Rectum (tissue), 1 donor: ENCODE results near the genes FJX1 and PRR5L.

- PRO-cap = no peak
Observed at GRCh38 chr11:34935315-34936063, 19.1 kb downstream of the PDHX start.

- PRO-cap = no peak
Observed at GRCh38 chr11:35089731-35090049, 49.3 kb upstream of the CD44 start.

DNA sequence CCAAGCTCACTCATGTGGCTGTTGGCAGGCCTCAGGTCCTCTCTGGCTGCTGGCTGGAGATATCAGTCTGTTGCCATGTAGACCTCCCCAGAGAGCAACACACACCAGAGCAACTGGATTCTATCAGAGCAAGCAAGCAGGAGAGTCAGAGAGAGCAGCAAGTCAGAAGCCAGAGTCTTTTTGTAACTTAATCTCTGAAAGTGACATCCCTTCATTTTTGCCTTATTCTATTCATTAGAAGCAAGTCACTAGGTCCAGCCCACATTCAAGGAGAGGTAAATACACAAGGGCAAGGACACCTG lies 33.6 kb upstream of the CD44 start:
- PRO-cap = no peak

DNA sequence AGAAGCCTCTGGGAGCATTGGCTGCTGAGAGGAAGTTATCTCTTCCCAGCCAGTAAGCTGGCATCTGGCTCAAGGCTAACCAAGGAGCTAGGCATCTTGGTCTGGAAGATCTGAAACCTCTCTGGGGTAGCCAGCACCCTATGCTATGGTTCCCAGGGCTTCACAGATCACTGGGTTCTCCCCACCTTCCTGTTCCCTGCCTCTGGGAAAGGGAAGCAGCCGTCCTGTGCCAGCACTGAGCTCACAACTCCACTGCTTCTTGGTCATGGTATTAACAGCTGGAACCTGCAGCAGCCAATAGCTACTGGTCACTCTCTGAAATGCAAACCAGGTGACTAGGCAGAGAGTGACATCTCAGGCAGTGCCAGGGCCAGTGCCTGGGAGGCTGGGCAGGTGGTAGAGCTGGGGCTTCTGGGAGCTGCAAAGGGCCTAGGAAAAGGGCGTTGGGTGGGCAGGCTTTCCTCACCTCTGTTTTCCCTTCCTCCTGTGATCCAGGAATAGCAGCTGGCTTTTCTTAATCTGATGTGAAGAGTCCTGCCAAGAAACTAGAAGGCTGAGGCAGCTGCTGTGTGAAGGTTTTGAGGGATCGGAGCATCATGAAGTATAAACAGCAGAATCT lies 22.3 kb upstream of the CD44 start:
- PRO-cap = no peak

GRCh38 chr11:35146510-35147061 lies 7.6 kb downstream of the CD44 start:
- PRO-cap = no peak

DNA sequence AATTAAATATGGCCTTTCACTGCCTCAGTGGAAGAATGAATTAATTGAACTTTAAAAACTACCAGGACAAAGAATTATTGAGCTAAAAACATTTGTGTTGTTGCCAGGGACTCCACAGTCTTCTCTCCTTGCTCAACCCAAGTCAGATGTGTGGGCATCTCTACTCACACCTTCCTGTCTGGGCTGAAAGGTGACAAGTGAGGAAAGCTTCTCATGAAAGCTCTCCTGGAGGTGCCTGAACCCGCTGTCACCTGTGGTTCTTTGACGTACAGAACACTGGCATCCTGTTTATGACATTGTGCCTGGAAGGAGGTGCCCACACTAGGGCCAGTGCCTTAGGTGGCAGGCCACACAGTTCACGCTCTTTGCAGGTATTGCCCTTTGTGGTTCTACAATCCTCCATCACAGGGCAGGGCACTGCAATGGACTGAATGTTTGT lies 108.4 kb downstream of the CD44 start:
- PRO-cap = no peak

DNA sequence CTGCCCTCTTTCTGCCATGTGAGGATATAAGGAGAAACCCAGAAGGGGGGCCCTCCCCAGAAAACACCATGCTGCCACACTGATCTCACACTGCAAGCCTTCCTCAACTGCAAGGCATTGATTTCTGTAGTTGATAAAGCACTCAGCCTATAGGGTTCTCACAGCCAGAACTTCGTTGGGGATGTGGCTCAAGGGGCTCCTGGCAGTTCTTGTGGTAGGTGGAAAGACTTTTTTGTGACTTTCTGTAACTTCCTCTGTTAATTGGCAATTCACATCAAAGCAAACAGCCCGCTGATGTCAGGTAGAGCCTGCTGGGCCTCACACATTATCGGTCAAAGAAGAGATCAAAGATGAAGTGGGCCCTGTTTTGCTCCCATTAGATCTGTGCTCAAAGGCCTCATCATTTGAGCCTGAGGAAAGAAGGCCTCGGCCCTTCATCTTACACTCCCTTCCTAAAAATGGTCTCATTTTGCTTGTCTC lies 109.0 kb downstream of the CD44 start:
- PRO-cap = no peak

DNA sequence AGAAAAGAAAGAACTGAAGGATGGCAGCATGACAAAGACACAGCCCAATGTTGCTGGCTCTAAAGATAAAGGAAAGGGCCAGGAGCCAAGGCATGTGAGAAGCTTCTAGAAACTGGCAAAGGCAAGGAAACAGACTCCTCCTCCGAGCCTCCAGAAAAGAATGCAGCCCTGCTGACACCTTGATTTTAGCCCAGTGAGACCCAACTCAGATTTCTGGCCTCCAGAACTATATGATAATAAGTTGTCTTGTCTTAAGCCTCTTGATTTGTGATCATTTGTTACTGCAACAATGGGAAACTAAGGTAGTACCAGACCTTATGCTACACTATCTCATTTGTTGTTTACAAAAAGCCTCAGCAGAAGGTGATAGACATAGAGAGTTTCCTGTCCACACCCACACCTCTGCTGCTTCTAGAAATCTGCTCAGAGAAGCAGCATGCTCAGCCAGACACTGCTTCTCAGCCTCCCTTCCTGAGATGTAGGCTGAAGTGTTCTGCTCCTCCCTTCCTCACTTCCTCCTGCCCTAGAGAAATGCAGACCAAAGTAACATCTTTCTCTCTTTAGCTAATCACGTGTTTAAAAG lies 88.6 kb downstream of the SLC1A2 start:
- PRO-cap = no peak

DNA sequence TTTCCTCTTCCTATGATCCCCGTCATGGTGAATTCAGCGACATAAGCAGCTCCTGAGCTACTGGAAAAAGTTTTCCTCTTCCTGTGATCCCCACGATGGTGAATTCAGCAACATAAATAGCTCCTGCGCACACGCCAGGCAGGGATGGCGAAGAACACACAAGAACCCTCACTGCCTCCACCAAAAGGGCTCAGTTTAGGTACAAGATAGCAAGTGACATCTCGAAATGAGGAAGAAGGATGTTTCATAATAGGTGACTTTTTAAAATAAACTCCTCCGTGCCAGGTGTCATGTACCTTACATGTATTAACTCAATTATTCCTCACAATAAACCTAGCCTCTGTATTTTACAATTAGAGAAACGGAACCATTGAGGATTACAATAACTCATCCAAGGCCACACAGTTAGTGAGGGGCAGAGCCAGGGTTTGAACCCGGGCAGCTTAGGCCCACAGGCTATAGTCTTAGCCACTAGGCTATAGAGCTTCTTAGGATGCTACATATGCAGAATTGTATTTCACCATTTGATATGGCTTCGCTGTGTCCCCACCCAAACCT lies 892 bp upstream of the PAMR1 start:
- PRO-cap = no peak

GRCh38 chr11:35529993-35530570 lies 4.7 kb upstream of the PAMR1 start:
- PRO-cap = no peak

DNA sequence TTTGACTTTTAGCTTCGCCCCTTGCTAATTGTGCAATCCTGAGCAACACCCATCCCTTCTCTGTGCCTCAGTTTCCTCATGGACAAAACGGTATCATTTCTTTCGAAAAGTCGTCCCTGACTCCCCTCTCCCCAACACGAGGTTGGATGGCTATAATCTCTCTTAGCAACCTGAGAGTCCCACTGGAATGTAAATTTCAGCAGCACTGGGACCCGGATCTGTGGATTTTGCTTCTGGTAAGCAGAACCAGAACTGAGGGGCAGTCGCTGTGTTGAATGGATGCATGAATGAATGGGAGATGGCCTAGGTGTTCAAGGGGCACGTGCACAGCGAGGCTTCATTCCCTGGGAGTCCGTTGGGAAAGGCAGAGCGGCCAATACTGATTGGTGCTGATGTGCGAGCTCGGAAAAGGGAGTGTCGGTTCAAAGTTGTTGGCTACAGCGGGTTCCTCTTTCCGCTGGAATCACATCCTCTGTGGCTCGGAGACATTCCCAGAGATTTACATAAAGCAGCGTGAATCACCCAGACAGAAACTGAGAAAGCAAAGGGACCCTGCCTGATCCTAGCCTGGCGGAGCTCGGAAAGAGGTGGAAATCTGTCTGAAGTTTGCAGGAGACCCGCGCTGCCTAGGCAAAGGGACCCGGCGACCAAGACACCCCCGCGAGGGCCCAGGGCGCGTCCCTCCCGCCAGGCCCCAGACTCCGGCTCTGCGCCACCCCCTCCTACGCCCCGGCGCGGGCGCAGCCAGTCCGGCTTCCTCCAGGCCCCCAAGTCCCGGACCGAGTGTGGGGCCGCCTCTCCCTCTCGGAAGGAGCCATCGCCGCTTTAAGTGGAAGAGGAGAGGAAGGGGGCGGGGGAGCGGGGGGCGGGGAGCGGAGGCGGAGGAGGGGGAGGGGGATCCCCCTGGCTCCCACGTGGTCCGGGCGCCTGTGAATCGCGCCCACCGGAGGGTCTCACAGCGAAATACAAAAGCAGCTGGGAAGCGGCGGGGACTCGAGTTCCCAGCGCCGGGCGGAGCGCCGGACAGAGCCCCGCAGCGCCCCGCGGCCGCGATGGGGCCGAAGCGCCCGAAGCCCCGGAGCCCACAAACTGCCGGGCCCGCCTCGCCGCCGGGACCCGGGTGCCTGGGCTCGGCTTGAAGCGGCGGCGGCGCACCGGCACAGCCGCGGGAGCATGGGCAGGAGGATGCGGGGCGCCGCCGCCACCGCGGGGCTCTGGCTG lies at the start of gene FJX1:
TSS of gene FJX1 (plus strand) at position 997 of the 1,221 bp plus-strand sequence.
- PRO-cap = unidirectional peak, plus-strand start at position 529 of the sequence; bidirectional peak, plus-strand start at position 996 of the sequence, minus-strand start at position 773 of the sequence

DNA sequence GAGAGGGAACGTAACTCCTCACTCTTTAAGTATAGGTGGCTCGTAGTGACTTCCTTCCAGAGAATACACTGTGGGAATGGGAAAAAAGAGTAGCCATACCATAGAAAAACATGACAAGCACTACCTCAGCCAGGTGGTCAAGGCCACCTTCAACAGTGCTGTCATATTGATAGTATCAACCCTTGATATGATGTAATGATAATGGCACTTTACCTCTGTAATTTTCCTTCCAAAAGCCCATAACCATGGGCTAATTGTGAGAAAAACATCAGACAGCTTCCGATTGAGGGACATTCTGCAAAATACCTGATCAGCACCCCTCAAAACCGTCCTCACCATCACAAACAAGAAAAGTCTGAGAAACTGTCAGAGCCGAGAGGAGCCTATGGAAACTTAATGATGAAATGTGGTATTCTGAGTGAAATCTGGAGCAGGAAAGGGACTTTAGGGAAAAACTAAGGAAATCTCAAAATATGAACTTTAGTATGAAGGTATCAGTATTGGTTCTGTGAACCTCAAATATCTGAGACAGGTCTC lies 134.9 kb downstream of the TRIM44 start:
- PRO-cap = no peak

DNA sequence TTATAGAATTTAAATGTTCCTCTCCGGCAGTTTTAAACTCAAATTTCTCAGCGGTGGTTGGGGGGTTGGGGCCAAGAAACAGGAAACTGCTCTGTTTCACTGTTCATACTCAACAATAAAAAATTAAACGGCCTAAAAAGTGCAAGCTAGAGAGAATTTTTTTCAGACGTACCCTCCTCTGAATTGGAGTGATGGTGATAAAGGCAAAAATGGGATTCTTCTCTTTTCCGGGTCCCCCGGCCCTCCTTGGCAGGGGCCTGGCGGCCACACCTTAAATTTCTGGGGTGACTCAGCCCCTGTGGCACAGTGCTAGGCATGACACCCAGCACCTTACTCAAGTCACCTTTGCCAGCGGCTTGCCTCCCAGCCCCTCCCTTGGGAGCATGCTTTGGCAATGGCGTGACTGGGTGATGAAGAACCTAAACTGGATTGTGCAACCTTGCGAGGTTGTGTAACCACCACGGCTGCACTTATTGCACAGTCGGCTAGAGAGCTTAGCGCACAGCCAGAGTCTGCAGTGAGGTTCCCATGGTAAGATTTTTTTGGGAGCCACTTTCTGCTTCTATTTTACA lies 16.2 kb upstream of the LDLRAD3 start:
- PRO-cap = no peak

GRCh38 chr11:36091637-36091822 lies 147.7 kb downstream of the LDLRAD3 start:
- PRO-cap = unidirectional peak, minus-strand start at chr11:36091703

GRCh38 chr11:36148625-36149219 lies 140.5 kb downstream of the COMMD9 start:
- PRO-cap = no peak

- PRO-cap = no peak
Observed at GRCh38 chr11:36167058-36167500, 122.1 kb downstream of the COMMD9 start.

DNA sequence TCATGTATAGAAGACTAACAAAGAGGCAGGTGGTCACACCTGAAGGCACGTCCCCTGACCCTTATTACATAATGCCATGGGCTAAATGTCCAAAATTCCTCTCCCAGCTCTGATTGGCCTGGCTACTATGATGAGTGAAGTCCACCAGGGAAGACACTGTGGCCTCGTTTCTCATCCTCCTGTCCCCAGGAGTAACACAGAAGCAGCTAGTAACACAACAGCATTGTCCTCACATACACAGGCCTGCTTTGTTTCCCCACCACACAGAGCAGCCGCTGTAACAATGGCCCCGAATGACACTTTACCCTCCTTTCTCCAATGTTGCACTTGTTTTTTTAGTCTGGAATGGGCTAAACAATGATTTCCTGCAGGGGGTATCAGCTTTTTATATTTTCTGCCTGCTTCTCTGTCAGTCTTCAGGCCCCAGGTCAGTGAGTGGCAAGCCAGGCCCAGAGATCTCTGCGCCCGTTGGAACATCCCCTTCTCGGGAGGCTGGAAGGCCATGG lies at the start of gene PRR5L:
TSS of gene PRR5L (plus strand) at position 412 of the 506 bp plus-strand sequence.
- PRO-cap = no peak

DNA sequence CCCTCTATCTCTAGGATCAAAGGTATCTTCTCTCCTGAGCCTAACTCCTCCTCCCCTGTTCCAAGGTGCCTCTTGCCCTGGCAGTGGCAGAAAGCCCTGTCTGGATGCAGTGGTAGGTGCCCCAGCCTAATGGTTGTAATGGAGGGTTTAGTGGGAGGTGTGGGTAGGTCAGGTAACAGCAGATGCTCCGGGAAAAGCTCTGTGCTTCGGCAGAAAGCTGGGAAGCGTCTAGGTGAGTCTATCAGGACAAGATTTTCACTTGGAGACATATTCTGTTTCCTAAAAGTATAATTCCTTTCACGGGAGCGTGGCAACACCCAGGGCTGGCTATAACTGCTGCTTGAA lies 49.5 kb downstream of the PRR5L start:
- PRO-cap = unidirectional peak, plus-strand start at position 89 of the sequence

DNA sequence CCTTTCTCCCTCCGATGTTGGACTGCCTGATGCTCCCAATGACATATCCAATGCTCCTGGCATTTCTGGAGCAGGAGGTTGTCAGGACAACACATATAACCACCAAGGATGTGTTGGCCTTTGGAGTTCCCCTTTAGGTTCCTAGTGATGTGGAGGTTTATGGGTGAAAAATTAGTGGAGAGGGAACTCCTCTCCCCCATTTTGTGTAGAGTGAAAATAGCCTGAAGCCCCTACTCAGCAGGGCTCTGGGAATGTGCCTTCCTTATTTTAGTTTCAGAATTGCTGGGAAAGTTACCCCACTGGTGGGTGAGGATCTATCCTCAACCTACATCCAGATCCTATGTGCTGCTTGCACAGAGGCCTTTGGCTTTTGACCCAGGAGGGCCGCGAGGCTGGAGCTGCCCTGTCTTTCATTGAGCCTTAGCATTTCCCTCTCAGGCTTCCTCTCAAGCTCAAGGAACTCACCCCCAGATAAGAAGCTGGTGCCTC lies 47.0 kb downstream of the TRAF6 start:
- PRO-cap = no peak

- PRO-cap = no peak
Observed at GRCh38 chr11:43381344-43382207, 22.9 kb downstream of the TTC17 start.